A549 (cell line): ENCODE measurements around a stretch of chr13.

GRCh38 chr13:77946414-77946902 is 27.8 kb upstream of the EDNRB start:
- PRO-cap: no peak
CAGE:
- cytosol, long polyA plus RNA: no peak
- long polyA plus RNA: no peak
- nucleus, long polyA plus RNA: no peak

DNA sequence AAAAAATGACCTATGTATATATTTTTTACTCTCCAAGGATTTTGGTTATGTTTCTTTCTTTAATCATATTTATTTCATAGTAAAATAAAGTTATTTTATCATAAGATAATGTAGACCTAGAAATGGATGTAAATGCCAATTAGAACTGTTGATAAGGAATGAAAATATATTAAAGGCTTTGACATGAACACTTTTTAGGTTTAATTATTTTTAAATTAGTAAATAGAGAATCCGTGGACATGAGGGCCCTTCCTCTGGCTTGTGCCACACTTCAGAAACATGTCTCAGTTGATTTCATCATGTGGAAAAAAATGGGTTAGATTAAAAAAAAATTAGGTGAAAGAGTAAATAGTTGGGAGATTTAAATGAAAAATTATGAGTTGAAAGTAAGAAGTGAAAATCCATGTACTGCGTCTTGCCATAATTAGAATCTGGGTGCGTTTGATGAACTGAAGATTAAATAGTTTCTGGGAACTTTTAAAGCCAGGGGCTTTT is 61.7 kb upstream of the EDNRB start:
- PRO-cap: no peak
CAGE:
- cytosol, long polyA plus RNA: no peak
- long polyA plus RNA: no peak
- nucleus, long polyA plus RNA: no peak

DNA sequence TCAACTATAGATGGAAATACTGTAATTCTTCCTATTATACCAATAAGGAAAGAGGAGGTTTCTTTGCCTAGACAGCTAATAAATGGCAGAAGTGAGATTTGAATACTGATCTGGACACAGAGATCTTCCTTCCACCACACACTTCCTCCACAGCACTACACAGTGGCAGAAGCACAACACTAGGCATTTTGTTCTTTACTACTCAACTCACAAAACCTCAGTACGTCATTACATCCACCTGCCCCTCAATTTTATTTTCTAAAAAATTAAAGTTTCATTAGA is 4.4 kb downstream of the RBM26 start:
- PRO-cap: no peak
CAGE:
- cytosol, long polyA plus RNA: no peak
- long polyA plus RNA: no peak
- nucleus, long polyA plus RNA: no peak

- PRO-cap: no peak
CAGE:
- cytosol, long polyA plus RNA: no peak
- long polyA plus RNA: no peak
- nucleus, long polyA plus RNA: no peak
These were observed 4.1 kb downstream of the RBM26 start for GRCh38 chr13:79402006-79402399.

- PRO-cap: no peak
CAGE:
- cytosol, long polyA plus RNA: no peak
- long polyA plus RNA: no peak
- nucleus, long polyA plus RNA: no peak
These were observed 576 bp upstream of the RBM26 start for GRCh38 chr13:79406602-79407059.

DNA sequence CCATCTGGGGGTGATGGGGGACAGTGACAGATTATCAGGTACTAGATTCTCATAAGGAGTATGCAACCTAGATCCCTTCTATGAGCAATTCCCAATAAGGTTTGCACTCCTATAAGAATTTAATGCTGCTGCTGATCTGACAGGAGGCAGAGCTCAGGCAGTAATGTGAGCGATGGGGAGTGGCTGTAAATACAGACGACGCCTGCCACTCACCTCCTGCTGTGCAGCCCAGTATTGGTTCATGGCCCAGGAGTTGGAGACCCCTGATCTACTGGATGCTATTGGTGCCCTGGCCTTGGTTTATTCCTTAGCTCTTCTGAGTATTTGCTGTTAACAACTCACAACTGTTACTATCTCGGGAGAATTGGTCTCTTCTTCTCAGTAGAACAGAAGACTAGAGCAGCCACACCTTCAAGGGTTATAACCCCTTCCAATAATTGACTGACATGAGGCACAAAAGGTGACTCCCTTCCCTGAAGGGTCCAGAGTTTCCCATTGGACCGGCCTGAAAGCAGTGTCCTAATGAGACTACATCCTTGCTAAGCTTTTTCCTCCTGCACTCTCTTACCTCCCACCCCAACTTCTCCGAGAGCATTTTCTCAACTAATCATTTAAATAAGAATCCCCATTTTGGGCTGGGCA is 35.0 kb upstream of the RBM26 start:
- PRO-cap: no peak
CAGE:
- cytosol, long polyA plus RNA: no peak
- long polyA plus RNA: no peak
- nucleus, long polyA plus RNA: no peak

DNA sequence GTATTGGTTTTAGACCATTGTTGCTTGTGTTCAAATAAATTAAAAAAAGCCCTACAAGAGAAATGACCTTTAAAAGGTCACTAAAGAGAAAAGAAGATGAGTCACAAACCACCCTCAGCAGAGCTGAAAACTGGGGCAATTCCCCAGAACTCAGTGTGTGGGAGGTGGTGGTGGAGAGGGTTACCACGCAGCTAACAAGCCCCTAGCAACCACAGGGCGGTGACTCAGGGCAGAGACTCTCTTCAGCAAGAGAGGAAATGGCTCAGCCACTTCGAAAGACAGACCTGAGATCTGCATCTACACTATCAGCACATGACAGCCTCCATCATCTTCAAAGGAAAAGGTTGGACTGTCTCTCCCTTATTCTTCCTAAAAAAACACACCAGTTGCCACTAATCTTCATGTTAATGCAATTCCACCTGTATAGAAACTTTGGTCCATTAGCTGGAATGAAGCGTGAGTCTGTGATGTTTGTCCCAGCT is 29.4 kb upstream of the NDFIP2 start:
- PRO-cap: no peak
CAGE:
- cytosol, long polyA plus RNA: no peak
- long polyA plus RNA: no peak
- nucleus, long polyA plus RNA: no peak

DNA sequence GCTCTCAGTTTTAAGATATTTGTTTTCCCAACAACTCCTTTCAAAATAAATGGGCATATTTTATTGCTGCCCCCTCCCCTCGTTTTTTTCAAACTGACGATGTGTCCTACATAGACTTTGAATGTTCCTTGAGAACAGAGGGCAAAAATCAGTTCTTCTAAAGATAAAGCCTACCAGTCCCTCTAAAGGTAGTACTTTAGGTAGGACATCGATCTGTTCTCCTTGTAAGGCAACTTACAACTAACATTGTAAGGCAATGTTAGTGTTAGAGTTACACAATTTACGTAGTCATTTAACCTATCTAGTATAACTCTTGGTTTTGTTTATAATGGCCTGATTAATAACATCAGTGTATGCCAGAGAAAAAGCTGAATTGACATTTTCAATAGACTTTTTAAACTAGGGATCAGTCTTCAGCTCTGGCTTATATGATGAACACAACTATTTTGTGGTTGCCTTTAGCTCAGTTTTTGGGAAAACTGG is 2.1 kb downstream of the NDFIP2 start:
- PRO-cap: no peak
CAGE:
- cytosol, long polyA plus RNA: no peak
- long polyA plus RNA: no peak
- nucleus, long polyA plus RNA: no peak

DNA sequence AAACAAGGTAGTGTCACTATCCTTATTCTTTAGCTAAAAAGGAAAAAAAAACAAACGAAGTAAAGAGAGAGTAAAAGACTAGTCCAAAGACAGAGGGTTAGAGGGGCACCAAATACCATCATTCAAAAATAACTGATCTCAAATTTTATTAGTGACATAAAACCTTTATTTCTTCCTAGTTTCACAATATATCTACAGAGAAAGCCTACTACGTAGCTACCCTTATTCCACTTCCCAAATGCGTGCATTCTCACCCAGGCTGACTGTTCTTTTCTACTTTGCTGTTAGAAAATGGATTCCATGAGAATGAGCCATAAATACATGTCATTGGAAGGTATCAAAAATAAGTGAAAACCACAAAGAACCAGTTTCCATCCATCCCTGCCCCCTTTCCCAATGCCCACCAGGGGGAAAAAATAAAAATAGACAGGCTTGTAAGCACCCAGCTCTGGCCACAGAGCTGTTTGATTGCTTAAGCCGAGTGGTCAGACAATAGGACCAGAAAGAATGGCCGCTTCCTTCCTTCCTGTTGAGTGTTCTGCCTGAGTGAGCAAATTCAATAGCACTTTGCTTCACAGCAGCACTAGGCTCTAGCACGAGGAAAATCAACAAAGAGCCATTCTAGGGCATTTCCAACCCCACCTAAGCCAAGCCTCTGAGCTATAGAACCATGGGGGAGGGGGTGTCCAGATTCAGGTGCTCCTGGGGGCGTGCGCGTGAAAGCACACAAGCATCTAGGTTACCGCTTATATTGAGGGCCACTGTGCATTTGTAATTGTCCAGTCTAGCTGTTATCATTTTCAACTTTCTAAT is 64.6 kb downstream of the SPRY2 start:
- PRO-cap: no peak
CAGE:
- cytosol, long polyA plus RNA: no peak
- long polyA plus RNA: no peak
- nucleus, long polyA plus RNA: no peak

DNA sequence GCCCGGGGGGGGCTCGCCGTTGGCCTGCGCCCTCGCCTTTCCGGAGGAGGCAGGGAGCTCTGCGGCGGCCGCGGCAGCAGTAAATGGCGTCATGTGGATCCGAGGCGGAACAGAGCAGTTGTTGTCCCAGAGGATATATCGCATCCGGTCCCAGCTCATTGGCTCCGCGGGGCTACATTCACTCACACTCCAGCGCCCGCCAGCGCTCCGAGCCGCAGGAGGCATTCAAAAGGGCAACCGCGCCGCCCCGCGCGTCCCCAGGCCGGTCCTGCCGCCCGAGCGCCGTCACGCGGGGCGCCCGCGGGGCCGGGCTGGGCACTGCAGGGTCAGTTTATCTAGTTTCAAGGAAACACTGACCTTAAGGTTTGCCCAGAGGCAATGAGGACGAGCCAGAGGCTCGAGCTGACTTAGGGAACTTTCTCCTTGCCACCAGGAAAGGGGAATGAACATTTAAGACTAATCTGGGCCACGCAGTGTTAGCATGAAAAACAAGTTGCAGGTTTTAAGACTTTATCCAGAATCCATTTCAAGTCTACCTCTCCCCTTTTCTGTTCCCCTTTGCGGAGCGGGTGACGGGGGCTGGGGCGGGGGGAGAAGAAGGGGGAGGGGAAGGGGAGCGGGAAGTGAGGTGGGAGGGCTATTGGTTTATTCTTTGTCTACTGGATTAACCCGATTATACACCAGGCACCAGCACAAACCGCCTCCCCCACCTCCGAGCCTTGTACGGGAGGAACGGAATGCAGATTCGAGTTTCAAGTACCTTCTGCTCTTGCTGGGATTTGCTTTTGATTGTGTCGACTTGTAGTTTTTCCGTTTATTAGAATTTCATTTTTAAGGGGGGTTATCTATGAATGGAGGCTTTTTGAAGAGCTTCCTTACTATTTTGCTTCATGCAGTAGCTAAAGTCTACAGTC is 556 bp upstream of the SPRY2 start:
- PRO-cap: no peak
CAGE:
- cytosol, long polyA plus RNA: no peak
- long polyA plus RNA: no peak
- nucleus, long polyA plus RNA: no peak

DNA sequence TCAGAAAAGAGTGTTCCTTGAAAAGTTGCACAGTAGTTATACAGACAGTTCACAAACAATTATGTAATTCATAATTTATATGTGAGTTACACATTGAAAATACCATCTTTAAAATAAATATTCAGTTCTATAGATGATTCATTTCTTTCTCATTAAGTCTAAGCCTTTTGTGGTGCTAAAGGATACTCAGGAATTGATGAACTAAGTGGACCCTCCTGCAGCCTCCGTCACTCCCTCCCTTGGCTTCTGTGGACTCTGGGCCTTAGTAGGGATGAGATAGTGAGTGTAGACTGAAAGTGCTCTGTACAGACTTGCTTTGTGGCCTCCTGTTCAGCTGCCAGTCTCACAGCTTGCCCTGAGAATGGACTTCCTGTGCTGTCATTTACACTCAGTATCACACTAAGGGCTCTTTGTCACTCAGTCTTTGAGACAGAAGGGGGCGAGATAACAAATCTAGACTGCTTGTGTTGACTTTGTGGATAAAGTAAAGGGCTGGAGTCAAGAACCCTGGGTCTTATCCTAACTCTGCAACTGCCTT is 20.8 kb upstream of the SPRY2 start:
- PRO-cap: no peak
CAGE:
- cytosol, long polyA plus RNA: no peak
- long polyA plus RNA: no peak
- nucleus, long polyA plus RNA: no peak

GRCh38 chr13:80504521-80504817 is 163.5 kb upstream of the SPRY2 start:
- PRO-cap: no peak
CAGE:
- cytosol, long polyA plus RNA: no peak
- long polyA plus RNA: no peak
- nucleus, long polyA plus RNA: no peak

GRCh38 chr13:80654511-80654906 is 313.6 kb upstream of the SPRY2 start:
- PRO-cap: no peak
CAGE:
- cytosol, long polyA plus RNA: no peak
- long polyA plus RNA: no peak
- nucleus, long polyA plus RNA: no peak

GRCh38 chr13:80824241-80824777 is 483.4 kb upstream of the SPRY2 start:
- PRO-cap: no peak
CAGE:
- cytosol, long polyA plus RNA: no peak
- long polyA plus RNA: no peak
- nucleus, long polyA plus RNA: no peak

DNA sequence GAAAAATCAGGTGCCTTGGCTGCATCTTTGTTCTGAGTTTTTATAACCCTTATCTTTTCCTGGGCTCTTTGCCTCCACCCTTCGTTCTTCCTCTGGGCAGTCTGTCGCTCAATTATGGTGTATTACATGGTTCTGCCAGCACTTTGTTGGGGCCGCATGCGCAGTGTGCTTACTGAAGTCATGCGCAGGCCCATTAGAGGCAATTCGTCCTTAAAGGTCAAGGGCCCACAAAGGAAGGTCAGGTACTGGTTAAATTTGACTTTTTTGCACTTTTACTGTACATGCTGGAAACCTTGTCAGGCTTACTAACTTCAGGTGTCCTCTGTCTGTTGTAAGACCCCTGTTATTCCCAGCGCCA is 761.8 kb upstream of the SLITRK5 start:
- PRO-cap: no peak
CAGE:
- cytosol, long polyA plus RNA: no peak
- long polyA plus RNA: no peak
- nucleus, long polyA plus RNA: no peak

- PRO-cap: no peak
CAGE:
- cytosol, long polyA plus RNA: no peak
- long polyA plus RNA: no peak
- nucleus, long polyA plus RNA: no peak
These were observed 738.2 kb upstream of the SLITRK5 start for GRCh38 chr13:86932792-86933492.

DNA sequence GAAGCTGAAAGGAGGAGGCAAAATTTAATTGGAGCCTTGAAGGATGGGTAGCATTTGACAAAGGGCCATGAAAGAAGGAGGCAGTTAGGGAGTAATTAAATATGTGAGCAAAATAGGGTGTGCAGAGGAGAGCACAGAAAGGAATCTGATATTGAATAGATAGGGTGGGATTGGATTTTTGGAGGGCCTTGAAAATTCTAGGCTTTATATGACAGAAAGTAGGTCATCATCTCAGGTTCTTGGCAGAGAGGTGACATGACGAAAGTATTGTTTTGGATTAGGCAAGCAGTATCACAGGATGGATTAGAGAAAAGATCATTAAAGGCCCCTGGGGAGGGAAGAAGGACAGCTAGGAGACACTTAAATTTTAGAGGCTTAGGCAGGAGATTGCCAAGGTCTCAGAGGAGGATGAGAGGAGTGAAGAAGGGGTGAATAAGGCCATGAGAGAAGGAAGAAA is 8.6 kb downstream of the GPC6 start:
- PRO-cap: no peak
CAGE:
- cytosol, long polyA plus RNA: no peak
- long polyA plus RNA: no peak
- nucleus, long polyA plus RNA: no peak

DNA sequence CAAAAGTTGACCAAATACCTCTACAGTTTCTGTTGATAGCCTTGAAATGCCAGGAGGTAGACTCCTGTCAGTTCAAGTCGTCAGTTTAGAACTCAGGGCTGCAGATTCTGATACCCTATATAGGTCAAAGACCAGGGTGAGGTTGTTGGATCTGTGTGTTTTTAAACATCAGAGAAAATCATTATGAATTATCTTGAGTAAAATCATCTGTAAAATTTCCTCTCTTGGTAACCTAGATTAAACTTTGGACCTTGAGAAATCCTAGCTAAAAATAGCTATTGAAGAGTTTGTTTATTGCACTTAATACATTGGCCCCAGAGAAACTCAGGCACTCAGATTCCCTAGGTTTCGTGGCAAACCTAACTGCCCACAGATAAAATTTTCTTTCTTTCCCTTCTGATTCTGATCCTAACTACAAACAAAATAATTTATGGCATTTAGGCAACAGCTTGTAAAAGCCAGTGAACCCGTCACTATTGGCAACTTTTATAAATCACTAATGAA is 102.3 kb downstream of the GPC6 start:
- PRO-cap: no peak
CAGE:
- cytosol, long polyA plus RNA: no peak
- long polyA plus RNA: no peak
- nucleus, long polyA plus RNA: no peak

DNA sequence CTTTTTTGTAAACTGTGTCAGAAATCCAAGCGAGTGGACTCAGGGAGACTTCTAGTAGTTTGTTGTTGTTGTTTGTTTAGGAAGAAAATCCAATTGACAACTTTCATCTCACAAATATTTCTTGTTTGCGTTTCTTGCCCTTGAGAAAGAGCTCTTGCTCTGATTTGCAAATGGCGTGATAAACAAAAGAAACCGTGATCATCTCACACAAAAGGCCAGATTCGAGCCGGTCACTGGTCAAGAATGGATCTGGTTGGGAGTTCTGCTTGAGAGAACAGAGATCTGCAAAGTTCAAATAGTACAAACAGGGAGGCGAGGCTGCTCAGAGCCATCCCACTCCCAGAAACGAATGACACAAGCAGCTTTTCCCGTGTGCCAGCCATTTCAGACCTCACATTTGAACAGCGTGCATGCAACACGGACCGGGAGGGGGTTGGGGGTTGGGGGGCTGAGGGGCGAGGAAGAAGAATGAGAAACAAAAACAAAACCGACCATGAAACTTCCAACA is 1.9 kb downstream of the SOX21 start:
- PRO-cap: no peak
CAGE:
- cytosol, long polyA plus RNA: no peak
- long polyA plus RNA: no peak
- nucleus, long polyA plus RNA: no peak

DNA sequence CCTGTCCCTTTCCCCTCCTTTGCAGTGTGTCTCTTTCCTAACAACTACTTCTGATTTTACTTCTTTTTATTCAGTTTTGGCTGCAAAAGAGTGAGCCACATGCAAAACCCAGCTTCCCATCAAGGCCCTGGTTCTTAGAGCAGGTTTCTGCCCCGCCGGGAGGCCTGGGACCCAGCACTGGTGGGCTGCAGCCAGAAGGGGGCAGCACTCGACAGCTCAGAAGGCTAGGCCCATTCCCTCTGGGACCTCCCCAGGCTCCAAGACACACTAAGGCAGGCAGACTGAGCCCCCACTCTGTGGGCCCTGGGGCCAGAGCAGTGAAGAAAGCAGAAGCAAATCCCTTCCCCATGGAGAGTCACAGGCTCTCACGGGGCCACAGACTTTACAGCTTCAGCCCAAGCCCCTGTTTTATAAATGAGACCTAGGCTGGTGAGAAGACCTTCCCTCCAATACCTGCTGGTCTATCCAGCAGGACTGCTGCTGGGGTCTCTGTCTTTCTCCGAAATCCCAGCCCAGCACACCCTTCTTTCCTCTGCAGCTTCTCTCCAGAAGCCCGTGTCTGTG is 109.4 kb downstream of the ABCC4 start:
- PRO-cap: no peak
CAGE:
- cytosol, long polyA plus RNA: no peak
- long polyA plus RNA: no peak
- nucleus, long polyA plus RNA: no peak